ENCODE measurements around a stretch of chr7.

DNA sequence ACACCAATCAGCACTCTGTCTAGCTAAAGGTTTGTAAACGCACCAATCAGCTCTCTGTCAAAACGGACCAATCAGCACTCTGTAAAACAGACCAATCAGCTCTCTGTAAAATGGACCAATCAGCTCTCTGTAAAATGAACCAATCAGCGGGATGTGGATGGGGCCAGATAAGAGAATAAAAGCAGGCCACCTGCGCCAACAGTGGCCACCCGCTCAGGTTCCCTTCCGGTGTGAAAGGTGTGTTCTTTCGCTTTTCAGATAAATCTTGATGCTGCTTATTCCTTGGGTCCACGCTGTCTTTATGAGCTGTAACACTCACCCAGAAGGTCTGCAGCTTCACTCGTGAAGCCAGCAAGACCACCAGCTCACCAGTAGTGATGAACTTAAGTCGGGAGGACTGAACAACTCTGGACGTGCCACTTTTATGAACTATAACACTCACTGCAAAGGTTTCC, 763.0 kb downstream of the SUGCT start:
- RRBS: no CpG with 5 or more reads among the region's 11 CpGs

- RRBS: no CpG with 5 or more reads among the region's 2 CpGs
Measured at GRCh38 chr7:42240269-42240816, 3.3 kb upstream of the GLI3 start.

- RRBS: no CpG with 5 or more reads among the region's 8 CpGs
Measured at GRCh38 chr7:42262862-42263596, 26.0 kb upstream of the GLI3 start.

DNA sequence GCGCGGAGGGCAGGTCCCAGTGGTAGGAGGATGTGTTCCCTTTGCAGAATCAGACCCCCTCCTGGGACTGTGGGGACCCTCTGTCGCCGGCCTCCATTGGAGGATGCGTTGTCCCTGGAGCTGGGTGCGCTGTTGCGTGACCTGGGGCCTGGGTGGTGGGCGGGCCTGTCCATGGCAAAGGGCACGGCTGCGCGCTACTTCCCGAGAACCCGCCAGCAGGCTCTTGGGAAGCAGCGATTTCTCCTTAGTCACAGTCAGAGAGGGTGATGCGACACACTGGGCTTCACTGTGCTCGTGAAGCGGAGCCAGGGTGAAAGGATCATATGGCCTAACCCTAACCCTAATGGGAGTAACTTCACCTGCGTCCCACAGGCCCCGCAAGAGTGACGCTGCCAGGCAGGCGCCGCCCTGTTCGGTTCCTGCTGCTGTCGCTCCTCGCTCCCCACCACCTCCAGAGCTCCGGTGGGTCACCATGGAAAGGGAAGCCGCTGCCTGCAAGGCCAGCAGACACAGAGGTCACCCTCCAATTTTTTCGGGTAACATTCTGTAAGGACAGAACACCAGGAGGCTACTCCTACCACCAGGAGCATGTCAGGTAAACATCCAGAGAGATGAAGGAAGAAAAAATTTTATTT, 23.2 kb downstream of the C7orf25 start:
- RRBS: 9% methylated on average over 4 of the region's 28 CpGs

DNA sequence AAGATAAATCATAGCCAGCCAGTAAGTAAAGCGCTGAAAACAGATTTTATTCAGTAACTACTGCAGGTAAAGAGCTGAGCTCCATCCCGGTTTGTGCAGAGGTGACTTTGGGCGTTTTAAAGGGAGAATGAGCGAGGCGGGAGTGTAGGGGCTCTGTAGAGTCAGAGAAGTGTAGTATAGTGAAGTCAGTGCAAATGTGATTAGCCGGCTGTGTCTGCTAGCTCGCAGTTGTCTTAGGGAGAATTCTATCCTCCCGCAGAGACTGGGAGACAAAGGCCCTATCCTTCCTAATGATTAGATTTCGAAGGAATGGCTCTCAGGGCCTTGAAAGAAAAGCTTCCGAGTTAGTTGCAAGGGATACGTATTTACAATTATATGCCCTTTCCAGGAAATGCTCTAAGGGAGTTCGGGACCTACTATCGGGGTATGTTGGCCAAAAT, 615 bp downstream of the MRPL32 start:
- RRBS: 0% methylated on average over 2 of the region's 13 CpGs

- RRBS: no CpG with 5 or more reads among the region's 1 CpG
Measured at GRCh38 chr7:43211598-43212035, 99.2 kb downstream of the HECW1 start.

GRCh38 chr7:43536628-43537198, 46.2 kb upstream of the STK17A start:
- RRBS: no CpG with 5 or more reads among the region's 17 CpGs

DNA sequence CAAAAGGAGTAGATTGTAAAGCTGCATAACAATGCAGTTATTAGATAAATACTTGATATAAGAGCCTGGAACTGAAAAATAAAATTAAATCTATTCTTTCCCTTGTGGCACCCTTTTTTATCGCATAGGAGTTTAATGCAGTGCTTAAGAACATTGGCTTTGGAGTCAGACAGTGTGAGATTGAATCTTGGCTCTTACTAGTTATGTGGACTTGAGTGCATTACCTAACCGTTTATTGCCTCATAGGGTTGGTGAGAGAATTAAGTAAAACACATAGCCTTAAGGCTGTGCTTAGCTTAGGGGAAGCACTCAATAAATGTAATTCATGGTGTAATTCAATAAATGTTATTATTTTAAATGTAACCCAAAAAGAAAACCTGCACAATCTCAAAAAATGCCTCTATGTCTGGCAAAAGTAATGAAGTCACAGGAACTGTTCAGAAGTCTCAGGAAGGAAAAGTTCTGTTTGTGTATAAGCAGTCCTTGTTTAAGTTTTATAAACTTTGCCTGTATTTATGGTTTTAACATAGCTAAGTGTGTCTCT, 2.7 kb downstream of the STK17A start:
- RRBS: no CpG with 5 or more reads among the region's 2 CpGs

- RRBS: no CpG with 5 or more reads among the region's 10 CpGs
Measured at GRCh38 chr7:43764755-43765458, 6.4 kb downstream of the BLVRA start.

DNA sequence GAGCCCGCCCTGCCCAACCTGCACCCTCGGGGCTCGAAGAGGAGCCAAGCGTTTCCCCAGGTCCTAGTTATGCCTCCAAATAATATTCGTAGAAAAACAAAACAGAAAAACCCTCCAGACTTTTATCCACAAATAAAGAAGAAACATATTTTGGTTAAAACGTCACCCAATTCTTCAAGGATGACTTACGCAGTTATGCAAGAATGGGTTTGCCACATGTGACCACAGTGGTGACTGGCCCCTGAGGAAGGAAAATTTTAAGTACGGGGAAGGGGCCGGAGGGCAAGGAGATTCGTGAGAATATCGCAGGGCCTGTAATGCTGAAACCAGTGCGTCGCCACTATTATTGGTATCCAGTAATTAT, 494 bp upstream of the MRPS24 start:
- RRBS: no CpG with 5 or more reads among the region's 13 CpGs

GRCh38 chr7:44090200-44090604, 7.9 kb upstream of the POLM start:
- RRBS: no CpG with 5 or more reads among the region's 7 CpGs

DNA sequence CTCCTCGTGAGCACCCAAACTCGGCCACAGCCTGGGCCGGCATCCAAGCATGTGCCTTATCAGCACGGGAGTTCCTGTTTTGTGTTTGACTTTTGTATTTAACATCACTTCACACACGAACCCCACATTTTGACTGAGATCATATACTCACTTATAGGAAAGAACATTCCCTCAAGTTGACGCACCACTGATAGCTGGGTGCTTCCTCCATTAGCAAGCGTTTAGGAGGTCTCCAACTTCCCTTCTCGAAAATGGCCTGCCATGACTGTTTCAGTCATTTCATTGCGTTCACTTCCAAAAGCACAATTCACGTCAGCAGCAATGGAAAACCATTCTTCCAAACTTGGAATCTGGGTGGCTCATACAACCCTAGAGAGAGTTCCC, 33.9 kb downstream of the CAMK2B start:
- RRBS: no CpG with 5 or more reads among the region's 10 CpGs

GRCh38 chr7:44568851-44570269, 4.3 kb downstream of the DDX56 start:
- RRBS: no CpG with 5 or more reads among the region's 28 CpGs

DNA sequence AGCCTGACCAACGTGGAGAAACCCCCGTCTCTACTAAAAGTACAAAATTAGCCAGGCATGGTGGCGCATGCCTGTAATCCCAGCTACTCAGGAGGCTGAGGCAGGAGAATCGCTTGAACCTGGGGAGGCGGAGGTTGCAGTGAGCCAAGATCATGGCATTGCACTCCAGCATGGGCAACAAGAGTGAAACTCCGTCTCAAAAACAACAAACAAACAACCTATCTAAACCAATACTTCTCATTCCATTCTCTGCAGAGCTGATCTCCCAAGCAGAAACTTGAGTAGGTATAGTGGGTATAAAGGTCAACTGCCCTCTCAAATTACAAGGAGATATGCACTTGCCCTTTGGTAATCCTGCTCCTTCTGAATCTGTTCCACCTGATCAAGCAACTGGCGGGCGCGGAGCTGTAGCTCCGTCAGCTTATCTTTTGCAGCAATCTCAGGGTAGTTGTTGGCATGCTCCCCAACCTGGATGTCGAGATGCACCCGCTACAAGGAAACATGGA, 1.2 kb downstream of the TMED4 start:
- RRBS: no CpG with 5 or more reads among the region's 12 CpGs

- RRBS: no CpG with 5 or more reads among the region's 7 CpGs
Measured at GRCh38 chr7:44799310-44800028, 3.0 kb downstream of the PPIA start.

DNA sequence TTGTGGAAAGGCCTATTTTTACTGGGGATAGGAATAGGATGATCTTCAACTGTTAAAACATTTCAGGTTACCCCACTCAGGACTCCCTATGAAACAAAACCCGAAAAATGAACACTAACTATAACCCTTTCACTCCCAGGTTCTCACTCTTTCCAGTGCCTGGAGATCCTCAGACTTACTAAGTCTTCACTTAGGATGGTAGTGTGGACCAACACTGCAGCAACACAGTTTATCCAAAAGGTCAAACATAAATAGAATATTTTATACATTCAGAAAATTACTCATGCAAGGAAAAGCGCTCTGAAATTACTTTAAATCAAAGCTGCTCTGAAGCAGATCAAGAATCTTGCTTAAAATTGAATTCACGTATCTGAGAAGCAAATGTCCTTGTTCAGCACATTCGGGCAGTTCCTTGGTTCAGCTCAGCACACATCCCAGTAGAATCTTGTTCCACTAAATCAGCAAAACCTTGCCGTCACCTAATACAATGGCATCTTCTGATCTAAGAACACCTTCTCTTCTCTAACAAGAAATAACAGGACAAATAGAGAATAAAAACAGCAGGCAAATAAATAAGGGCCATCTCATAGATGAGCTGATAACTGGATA, 18.1 kb downstream of the H2AZ2 start:
- RRBS: no CpG with 5 or more reads among the region's 5 CpGs

- RRBS: no CpG with 5 or more reads among the region's 2 CpGs
Measured at GRCh38 chr7:44831702-44832647, 15.9 kb downstream of the H2AZ2 start.

DNA sequence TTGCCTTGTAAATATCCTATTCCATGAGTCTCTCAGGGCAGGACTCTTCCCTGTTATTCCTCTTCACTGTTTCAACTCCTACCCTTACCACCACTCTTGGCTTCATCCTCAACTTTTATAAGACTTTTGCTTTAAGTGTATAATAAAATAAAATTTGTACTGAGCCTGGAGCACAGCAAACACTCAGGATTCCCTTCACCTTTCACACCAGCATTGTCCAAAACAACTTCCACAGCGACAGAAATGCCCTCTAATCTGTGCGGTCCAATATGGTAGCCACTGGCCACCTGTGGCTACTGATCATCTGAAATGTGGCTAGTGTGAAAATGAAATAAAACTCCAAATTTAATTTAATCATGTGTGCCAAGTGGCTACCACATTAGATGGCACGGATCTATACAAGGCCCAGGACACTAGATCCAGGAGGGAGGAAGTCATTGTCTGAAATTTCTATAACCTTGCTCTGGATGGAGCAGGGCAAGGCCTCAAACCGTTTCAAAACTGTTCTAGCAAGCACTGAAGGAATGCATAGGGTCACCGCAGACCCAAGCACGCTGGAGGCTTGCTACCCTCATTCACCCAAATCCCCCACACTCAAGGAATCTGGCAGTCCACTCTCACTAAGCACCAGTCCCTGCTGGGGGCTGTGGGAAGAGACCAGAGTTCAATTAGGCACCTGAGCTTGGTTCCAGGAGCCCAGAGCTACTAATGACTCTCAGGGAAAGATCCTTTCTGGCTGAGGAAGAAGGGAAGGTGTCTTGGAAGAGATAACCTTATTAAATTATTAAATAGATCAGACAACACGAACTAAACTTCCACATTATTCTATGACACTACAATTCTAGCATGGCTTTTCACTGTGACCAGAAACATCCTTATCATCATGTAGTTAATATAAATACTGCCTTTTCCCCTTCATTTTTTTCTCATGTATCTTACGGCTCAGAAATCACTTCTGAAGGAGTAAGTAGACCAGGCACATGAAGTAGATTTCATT, 6.4 kb upstream of the MYO1G start:
- RRBS: no CpG with 5 or more reads among the region's 8 CpGs

DNA sequence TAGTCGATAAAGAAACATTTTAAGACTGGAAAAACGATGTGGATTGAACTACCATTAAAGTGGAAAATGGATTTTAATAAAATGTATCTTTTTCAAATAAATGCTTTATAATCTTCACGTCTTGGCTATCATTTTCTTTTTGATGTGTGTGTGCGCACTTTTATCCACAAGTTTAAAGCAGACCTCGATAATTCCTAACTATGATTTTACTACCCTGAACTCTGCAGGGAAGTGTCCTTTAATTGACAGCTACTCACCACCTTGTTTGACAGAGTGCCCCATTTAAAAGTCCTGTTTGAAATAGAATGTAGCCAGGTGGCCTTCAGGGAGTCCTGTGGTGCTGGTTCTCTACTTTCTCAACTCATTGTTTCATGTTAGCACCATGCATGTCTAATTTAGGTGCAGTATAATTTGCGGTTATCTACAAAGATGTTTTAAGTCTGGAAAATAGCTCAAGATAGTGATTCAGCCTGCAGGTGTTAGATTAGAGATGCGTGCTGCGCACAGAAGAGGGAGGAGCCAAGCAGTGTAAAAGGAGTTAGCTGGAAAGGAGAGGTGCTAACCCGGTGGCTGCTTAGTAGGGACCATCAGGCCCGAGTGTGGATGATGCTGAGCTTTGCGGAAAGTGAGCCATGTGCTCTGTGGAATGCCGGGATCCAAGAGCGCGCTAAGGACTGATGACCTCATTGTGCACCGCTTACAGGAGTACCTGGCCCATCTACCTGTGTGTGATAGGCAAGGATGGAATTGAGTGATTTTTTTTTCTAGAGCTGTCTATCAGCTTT, 1.1 kb downstream of the CCM2 start:
- RRBS: 11% methylated on average over 4 of the region's 15 CpGs

DNA sequence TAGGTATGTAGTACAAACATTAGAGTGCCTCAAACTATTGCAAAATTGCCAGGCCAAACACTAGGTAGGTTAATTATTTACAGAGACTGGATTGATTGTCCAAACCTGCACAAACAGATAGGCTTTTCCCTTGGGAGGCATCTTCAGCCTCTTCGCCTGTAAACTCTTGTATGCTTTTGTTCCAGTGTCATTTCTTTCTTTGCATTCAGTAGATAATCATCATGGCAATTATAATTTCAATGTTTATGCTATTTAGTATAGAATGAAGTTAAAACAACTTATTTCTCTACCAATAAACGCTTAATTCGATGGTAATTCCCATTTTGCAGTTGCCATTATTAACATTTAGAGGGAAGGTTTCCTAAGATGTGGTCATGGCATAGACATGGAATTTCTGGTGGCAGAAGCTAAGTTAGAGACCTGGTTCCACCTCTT, 117.3 kb downstream of the ADCY1 start:
- RRBS: no CpG with 5 or more reads among the region's 3 CpGs

Measured in epithelial cell of prostate (primary cell).